Colonic mucosa (tissue), 1 donor: ENCODE measurements around the genes SYNC, S100PBP and A3GALT2.

GRCh38 chr1:32215841-32216710 is 6.1 kb downstream of the TMEM234 start:
- PRO-cap, result bidirectional peak, plus-strand start at chr1:32216372, minus-strand start at chr1:32216125; unidirectional peak, plus-strand start at chr1:32216465

GRCh38 chr1:32240052-32241082 is 6.7 kb upstream of the FAM167B start:
- PRO-cap, result bidirectional peak, plus-strand start at chr1:32240541, minus-strand start at chr1:32240289; bidirectional peak, plus-strand start at chr1:32240885, minus-strand start at chr1:32240732

GRCh38 chr1:32273687-32274400 is 18.0 kb upstream of the HDAC1 start:
- PRO-cap, result no peak

DNA sequence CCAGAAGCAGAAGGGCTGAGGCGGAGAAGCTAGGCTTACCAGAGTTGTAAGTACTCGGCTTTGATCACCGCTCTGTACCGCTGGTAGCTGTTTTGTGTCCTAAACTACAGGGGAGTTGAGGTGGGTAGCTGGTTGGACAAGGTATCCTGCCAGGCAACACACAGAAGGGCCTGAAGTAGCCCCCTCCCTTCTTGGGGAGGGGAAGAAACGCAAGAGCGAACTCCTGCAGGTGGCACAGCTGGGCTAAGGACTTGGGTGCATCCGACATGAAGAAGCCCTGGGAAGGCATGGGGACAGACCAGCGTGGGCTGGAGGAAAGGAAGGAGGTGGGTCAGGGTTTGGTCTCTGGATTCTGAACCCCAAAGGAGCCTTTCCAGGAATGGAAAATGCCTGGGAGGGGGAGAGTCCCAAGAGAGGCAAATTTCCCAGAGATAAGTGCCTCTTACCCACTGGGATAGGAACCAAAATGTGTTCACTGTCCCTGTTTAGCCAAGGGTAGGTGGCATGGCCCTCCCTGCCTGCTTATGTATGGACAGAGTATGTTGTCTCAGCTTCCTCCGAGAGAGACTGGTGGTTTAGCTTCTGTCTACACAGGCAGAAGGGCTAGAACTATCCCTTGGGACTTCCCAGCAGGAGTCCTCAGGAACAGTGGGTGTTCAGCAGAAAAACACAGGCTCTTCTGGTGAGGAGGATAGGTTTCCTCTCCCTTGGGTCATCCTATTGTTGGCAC is 3.5 kb downstream of the TSSK3 start:
- PRO-cap, result no peak

DNA sequence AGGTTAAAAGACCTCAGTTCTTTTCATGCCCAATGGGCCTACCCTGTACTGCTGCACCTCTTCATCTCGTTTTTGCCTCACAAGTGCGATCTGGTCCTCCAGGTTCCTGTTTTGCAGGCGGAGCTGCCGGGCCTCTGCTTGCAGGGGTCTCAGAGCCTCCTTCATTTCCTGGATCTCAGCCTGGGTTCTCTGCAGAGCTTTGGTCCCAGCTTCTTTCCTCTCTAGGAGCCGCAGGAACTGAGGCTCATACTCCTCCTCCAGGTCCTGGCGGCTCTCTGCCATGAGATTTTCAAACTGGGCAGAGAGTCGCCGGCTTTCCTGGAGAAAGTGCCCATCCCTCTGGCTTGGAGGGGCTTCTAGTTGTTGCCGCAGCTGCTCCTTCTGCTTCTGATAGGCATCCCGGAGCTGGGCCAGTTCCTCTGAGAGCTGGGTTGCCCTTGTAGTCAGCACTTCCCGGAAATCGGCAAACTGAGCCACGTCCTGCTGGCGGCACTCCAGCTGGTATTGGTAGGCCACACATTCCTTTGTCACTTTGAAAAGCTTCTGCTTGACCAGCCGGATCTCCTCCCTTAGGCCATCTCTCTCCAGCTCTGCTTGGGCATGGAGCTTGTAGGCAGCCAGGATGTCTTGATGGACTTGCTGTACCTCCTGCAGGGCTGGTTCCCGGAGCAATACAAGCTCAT is 7.6 kb downstream of the SYNC start:
- PRO-cap, result no peak

- PRO-cap, result no peak
Measured at GRCh38 chr1:32701278-32702161, 1.1 kb downstream of the SYNC start.

- PRO-cap, result bidirectional peak, plus-strand start at chr1:32703052, minus-strand start at chr1:32702744; bidirectional peak, plus-strand start at chr1:32703274, minus-strand start at chr1:32703209
Measured at GRCh38 chr1:32702543-32703423, at the start of gene SYNC. Gene SYNC, minus strand, starts transcription at chr1:32702770.

DNA sequence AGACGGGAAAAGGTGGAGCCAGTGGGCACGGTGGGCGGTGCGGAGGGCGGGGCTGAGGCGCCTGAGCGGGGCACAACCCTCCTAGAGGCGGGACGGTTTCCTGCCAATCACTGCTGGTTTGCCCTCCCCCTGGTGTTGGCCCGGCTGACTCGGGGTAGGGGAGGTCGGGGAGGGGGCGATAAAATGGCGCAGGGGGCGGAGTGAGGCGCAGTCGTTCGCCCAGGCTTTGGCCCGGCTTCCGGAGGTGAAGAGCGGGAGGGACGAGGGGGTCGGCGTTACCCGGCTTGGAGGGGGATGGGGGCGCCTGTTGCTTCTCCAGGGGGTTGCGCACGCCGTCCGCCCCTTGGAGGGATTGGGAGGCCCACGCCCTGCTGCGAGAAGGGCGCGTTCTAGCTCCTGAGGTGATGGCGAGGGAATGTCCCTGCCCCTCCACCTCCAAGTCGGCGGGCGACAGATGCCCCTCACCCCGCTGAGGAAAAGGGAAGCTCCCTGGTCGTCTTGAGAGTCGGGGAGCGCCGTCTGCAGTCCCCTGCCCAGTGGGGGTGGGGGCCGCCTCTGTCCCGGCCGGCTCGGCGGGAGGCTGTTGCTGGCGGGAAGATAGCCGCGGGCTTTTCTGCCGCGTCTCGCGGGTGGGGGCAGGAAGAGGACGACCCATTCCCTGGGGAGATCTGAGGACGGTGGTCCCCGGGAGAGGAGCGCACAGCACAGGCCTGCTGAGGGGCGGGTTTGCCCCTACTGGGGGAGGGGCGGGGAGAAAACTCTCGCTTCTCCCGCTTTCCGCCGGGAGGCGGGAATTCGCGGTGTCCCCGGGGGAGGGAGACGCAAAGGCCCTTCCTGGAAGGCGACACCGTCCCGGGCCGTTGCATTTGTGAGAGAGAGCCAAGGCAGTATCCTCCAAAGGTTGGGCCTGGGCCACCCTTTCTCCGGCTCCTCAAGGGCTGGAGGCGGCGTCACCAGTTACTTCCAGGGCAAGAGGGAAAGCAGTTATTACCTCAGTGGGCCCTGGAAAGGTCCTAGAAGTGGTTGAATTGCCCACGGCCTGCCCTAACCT is at the start of gene S100PBP:
TSS of gene S100PBP (plus strand) at position 208 of the 1,051 bp plus-strand sequence.
- PRO-cap, result bidirectional peak, plus-strand start at position 181 of the sequence, minus-strand start outside the sequence; bidirectional peak, plus-strand start at position 860 of the sequence, minus-strand start at position 868 of the sequence

- PRO-cap, result unidirectional peak, minus-strand start at chr1:32892924; bidirectional peak, plus-strand start at chr1:32893782, minus-strand start at chr1:32893343
Measured at GRCh38 chr1:32892807-32893973, 6.9 kb downstream of the HPCA start.

DNA sequence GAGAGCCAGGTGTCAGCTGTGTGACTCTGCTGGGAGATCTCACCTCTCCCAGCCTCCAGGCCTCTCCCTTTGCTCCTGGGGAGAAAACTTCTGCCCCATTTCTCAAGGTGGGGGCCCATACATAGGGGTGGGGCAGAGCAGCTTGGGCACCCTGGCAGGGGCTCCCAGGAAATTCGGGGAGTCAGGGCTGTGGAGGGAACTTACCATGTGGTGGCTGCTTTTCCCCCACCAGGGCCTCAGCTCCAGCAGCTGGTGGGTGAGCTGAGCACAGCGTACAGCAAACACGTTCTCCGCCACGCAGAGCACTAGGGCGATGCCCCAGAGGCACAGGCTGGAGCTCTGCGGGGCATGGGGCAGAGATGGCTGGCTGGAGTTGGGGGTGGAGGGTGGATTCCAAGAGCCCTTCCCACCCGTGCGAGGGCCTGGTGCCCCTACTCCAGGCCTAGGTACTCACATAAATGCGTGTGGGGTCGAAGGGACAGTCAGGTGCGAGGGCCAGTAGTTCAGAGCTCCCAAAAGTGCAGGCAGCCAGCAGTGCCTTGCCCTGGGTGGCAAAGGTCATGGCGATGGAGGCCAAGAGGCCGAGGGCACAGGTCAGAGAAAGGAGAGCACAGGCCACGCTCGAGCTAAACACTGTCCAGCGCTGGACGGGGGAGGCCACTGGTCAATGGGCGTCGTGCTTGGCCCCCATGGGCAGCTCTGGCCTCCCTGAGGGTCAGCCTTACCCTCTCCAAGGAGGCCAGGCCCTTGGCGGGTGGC is 5.9 kb downstream of the TMEM54 start:
- PRO-cap, result no peak

DNA sequence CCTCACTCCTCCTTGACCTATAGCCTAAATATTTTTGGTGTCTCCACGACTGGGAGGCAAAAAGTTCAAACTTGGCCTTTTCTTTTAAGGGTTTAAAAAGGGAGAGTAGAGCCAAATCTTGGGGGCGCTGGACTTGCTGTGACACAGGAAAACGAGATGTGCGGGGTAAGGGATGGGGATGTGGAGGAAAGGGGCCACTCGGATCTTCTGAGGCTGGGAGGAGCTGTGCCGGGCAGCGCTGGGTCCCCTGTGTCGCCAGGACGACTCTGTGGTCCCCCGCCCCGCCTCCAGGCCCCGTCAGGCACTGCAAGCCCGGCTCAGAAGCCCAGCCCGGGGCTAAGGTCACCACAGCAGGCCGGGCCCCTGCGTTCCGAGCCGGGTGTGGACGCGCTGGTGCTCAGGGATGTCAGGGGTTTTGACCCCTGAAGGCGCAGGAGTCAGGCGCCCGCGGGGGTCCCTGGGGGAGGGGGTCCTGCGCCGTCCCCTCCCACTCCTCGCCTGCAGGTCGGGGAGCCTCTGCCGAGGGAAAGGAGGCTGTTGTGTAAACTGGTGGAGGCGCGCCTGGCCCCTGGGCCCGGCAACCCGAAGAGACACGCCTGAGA is 23.6 kb upstream of the TMEM54 start:
- PRO-cap, result bidirectional peak, plus-strand start at position 368 of the sequence, minus-strand start at position 259 of the sequence

- PRO-cap, result no peak
Measured at GRCh38 chr1:33055364-33055563, 18.6 kb upstream of the AK2 start.

DNA sequence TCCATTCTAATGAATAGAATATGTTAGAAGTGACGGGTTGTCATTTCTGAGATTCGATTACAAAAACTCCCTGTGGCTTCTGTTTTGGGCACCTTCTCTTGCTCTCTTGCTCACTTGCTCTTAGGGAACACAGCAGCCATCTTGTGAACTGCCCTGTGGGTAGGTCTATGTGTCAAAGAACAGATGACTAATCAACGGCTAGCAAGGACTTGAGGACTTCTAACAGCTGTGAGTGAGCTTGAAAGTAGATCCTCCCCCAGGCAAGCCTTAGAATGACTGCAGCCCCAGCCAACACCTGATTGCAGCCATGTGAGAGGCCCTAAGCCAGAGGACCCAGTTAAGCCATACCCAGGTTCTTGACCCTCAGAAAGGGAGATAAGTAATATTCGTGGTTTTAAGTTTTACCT is 49.4 kb downstream of the AZIN2 start:
- PRO-cap, result no peak

- PRO-cap, result no peak
Measured at GRCh38 chr1:33175743-33177187, 5.6 kb downstream of the TRIM62 start.

DNA sequence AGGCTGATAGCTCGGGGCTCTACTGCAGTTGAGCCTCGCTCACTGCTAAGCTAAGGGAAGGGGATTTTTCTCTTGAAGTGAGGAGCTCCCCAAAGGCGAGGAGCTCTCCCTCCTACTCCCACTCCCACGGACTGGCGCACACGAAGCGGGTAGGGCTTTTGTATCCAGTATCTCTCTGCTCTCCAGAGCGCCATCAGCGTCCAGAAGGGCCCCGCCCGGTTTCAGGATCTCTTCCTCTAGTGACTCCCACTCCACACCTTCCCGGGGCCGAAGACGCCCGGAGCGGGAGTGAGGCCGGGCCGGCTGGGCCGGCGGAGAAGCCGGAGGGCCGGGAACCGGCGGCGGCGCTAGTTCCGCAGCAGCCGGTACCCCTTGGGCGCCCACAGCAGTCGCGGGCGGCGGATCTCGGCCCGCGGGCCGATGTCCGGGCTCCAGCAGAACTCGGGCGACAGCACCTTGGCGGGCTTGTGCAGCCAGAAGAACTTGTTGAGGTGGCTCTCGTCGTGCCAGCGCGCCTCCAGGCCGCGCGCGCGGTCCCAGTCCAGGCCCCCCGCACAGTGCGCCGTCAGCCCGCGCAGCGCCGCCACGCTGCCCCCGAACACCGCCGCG is 14.4 kb downstream of the A3GALT2 start:
- PRO-cap, result no peak

- PRO-cap, result no peak
Measured at GRCh38 chr1:33321097-33322001, at the start of gene A3GALT2. Gene A3GALT2, minus strand, starts transcription at chr1:33321098.

GRCh38 chr1:33337259-33337916 is 16.5 kb upstream of the A3GALT2 start:
- PRO-cap, result no peak

GRCh38 chr1:33348571-33349069 is 27.7 kb upstream of the A3GALT2 start:
- PRO-cap, result unidirectional peak, plus-strand start at chr1:33348817; unidirectional peak, plus-strand start at chr1:33348843; unidirectional peak, plus-strand start at chr1:33348853; unidirectional peak, plus-strand start at chr1:33348918

- PRO-cap, result no peak
Measured at GRCh38 chr1:34742680-34743156, 12.1 kb upstream of the GJB5 start.

DNA sequence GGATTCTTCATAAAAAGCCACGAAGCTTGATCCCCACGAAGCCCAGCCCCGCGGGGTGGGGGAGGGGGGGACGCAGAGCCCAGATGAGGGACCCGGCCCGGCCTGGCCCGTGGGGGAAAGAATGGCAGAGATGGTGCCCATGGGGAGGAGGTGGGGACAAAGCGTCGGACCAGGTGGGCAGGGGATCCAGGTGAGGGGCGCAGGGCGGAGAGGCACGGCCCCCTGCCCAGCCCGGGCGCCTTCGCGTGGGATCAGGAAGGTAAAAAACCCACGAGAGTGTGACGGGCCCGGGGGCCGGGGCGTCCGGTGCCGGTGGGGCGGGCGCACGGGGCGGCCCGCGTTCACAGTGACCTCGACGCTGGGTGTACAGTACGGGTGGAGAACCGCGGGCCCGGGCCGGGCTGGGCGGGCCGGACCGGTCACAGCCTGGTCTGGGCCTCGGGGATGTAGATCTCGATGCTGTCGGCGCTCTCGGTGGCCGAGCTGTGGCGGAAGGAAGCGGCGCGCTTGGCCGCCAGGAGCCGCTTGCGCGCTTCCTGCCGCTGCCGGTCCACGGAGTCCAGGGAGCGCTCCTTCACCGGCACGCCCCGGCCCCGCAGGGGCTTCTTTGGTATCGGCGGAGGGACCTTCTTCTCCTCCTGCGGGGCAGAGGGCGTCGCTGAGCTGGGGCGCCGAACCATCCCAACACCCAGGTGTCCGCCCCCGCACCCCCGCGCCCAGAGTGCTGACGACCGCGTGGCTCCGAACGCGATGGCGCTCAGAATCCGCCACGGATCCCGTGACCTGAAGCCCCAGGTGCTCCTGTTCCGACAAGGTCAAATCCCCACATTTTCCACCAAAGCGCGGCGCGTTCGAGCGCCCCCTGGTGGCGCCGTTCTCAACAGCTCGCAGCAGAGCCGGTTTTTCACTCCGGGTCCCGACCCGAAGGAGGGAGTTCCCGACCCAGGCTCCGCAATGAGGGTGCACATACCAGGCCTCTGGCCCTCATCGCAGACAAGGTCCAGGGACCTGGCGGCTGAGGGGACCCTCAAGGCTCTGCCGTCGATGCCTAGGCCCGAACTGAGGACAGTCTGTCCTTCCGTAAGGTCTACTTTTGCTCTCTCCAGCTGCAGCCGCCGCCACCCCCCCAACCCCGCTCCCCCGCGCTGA is 6.5 kb upstream of the SMIM12 start:
- PRO-cap, result bidirectional peak, plus-strand start at position 545 of the sequence, minus-strand start at position 527 of the sequence; bidirectional peak, plus-strand start at position 912 of the sequence, minus-strand start at position 755 of the sequence